ENCODE measurements around a stretch of chr14.

DNA sequence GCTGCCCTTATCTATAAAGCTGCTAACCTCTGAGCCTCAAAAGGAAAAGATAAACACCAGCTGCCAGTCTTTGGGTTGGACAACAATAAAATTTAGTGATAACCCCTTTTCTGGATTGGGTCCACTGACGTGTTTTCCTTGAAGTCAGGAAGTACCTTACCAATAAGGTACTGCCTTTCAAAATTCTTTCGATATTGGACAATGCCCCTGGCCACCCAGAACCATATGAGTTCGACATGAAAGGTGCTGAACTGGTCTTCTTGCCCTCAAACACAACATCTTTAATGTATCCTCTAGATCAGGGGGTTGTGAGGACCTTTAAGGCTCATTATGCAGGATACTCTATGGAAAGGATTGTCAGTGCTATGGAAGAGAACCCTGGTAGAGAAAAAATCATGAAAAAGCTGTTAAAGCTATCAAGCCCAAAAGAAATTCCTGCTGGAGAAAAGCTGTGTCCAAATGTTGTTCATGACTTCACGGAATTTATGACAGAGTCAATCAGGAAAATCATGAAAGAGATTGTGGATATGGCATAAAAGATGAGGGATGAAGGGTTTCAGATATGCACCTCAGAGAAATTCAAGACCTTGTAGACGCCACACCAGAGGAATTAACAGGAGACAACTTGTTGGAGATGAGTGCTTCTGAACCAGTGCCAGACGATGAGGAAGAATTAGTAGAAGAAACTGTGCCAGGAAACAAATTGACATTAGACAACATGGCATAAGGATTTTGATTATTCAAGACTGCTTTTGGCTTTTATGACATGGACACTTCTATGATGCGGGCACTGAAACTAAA is 129.2 kb downstream of the NUBPL start:
- RRBS, result no CpG with 5 or more reads among the region's 7 CpGs

DNA sequence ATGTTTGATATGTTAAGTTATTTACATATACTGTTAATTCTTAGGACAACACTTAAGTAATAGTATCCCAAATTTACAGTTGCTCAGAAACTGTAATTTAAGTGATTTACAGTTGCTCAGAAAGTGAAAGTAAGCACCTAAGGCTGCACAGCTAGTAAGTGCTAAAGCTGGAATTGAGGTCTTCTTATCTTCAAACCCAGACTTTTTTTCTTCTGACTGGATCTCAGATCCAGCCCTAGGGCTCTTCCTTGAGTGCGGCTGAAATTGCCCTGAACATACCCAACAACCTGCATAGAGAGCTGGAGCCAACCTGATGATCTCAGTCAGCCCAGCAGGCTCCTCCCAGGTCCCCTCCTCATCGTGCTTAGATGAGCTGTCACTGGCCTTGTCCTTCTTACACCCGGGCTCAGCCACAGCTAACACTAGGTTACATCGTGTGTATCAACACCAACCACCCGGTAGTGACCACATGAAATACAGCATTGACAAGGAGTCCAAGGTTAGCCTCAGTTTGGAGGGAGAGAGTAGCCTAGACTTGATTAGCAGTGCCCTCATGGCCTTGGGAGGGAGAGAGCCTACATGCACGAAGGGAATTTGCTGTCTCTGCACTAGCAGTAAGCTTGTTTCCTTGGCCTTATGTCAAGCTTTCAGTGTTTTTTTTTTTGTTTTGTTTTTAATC is 111.1 kb upstream of the ARHGAP5 start:
- RRBS, result 100% methylated on average over 2 of the region's 6 CpGs

DNA sequence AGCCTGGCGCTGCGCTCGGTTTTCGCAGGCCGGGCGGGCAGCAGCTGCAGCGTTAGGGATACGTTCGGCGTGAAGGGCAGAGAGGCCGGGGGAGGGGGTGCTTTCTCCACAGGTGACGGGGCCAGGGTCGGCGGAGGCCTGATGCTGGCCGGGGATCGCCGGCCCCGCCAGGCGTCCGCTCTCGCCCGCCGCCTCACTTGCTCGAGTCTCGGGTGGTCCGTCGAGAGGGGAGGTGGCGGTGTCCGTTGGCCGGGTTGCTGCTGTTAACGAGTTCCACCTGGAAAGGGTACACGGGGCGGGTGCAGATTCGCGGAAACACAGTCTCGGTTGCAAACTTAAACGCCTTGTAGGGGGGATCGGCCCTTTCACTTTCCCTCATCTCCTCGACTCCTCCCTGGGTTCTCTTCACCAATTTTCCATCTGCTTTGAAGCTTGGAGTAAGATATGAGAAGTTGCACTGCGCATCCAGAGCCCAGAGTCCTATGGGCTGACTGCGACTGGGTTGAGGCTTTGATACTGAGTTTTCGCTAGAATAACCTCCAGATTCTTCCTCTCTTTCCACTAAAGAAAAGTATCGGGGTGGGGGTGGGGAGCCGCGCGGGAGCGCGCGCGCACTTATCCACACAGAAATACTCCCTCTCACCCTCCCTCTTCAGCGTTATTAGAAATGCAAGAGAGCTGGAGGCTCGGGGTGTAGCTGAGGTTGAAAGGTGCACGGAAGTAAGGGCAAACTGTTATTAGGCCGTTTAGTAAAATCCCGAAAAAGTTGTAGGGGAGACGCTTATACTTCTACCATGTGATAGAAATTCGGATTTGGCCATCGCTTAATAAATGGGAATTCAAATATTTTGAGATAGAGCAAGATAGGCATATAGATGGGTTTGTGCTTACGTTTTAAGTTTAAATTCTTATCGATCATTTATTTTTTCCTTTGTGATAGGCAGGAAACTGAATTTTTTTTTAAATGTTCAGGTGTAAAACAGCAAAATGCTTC is 770 bp downstream of the ARHGAP5 start:
- RRBS, result 5% methylated on average over 27 of the region's 60 CpGs

DNA sequence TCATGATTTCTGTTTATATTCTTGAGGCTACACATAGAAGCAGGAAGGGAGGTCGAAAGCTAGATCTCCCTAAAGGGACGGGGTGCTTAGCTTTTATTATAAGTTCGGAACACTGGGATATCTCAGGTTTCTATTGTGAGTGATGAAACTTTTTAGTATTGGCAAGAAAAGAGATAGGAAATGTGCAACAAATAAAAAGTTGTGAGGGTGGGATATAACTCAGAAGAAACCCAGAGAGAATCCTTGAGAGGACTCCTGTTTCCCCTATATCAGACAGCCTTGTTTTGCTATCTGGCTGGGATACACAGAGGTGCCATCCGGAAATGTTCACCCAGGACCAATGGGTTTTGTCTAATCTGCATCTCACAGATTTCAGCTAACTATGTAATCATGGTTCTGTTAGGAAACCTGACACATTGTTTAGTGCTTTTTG is 245.0 kb downstream of the AKAP6 start:
- RRBS, result no CpG with 5 or more reads among the region's 4 CpGs

DNA sequence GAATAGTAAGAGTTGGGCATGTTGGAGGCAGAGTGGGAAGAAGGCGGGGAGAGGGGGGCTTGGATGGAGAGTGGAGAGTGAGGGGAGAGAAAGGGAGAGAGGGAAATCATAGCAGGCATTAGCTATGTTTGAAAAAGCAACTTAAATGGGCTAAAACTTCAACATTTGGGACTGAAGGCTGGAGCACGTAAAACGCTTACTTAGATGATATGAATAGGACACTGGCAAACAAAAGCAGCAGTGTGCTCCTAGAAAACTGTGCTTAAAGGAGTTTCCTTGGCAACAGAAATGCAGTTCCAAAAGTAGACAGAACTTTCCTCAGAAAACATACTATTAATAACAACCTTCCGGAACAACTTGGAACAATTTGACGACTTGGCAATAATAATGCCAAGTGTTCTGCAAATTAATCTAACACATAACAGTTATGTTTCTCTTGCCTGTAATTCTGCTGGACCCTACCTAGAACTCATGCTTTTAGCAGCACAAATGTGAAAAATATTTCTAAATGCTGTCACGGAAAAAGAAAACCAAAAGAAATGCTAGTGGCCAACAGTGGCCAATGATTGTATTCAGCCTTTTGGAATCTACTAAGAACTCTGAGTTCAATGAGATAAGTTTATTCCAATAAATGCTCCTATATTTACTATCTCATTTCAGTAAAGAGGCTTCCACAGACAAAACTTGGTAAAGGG is 235.4 kb upstream of the NPAS3 start:
- RRBS, result no CpG with 5 or more reads among the region's 6 CpGs

DNA sequence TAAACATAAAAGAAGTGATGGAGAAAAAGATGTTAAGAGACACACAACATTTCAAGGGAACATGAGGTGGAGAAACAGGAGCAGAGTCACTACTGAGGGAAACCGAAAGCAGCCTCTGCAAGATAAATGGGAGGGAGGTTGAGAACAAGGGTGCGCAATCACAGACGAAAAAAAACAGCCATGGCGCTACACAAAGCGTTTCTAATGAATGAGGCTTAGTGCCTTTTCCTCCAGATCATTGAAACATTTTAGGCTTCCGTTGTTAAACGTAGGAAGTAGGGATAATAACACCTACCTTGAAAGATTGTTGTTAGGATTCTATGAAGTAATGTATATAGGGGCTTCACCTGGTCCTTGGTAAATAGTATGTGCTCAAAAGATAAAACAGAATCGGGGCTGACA is 228.2 kb upstream of the NPAS3 start:
- RRBS, result no CpG with 5 or more reads among the region's 8 CpGs

DNA sequence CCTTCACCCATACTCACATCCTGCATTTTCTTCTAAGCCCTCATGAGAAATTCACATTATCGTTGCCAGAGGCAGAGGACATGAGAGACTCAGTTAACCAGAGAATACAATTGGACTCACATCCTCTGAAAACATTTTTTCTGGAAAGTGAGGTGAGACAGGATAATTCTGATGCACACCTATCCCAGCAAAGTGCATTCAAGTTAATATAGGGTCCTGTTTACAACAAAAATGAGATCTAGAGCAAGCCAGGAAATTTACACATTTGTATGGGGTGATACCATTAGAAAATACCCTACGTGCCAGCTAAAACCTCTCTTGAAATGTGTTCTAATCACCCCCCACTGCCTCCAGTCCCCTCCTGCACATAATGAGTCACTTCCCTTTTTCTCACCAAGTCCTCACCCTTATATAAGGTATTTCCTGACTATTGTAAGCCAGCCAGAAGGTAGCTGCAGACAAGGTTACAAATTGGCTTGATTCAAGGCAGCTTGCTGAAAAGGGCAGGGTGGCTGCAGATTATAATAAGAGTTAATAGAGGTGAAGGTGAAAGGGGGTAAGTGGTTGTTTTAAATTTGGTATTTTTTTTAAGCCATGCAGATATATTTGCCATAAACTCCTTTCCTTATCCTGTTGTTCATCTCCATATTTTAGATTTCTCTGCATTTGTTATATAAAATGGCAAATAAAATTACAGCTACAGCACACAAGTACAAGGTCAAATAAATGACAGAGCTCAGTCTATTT is 386.1 kb downstream of the EGLN3 start:
- RRBS, result no CpG with 5 or more reads among the region's 2 CpGs

- RRBS, result no CpG with 5 or more reads among the region's 2 CpGs
Observed at GRCh38 chr14:33766723-33767104, 184.2 kb downstream of the EGLN3 start.

GRCh38 chr14:33880831-33881039 is 70.1 kb downstream of the EGLN3 start:
- RRBS, result no CpG with 5 or more reads among the region's 3 CpGs

GRCh38 chr14:33940513-33941012 is 10.3 kb downstream of the EGLN3 start:
- RRBS, result no CpG with 5 or more reads among the region's 5 CpGs

DNA sequence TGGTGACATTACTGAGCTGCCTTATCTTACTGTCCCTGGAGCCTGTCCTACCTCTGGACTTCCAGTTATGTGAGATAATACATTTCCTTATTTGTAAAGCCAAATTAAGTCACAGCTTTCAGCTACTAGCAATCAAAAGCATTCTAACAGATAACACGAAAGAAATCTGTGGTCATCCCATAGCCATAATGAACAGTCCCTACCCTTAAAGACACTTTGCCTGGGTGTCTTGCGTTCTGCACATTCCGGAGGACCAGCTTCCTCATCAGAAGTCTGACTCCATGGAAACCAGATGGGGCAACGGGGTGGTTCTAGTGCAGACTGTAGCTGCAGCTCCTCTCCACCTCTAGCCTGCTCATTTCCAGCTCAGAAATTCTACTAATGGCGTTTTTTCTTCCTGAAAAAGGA is 7.9 kb upstream of the EGLN3 start:
- RRBS, result no CpG with 5 or more reads among the region's 5 CpGs

- RRBS, result no CpG with 5 or more reads among the region's 9 CpGs
Observed at GRCh38 chr14:34139689-34140217, 188.9 kb upstream of the EGLN3 start.

- RRBS, result no CpG with 5 or more reads among the region's 3 CpGs
Observed at GRCh38 chr14:34361388-34362266, 100.4 kb downstream of the SPTSSA start.

DNA sequence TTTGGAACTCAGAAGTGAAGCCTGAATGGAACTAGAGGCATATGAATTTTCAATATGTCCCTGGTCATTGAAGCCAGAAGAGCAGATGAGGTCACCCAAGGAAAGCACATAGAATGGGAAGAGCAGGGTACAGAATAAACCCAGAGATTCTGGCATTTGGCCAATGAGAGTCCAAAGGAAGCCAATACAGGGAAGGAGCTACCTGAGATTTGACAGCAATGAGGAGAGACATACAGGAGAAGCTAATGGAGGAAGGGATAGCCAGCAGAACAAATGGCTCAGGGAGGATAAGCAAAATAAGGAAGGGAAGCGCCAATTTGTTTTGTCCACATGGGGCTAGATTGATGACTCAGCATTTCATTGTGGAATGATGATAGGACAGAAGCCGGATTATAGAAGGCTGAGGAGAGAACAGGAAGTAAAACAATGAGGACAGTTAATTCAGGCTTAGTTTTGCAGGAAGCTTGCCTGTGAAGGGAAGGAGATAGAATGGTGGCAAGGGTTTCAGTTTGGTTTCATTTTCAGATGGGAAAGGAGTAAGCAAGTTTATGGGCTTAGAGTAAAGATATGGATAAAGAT is 3.1 kb upstream of the SPTSSA start:
- RRBS, result no CpG with 5 or more reads among the region's 2 CpGs

GRCh38 chr14:34857550-34858140 is 17.5 kb downstream of the BAZ1A start:
- RRBS, result no CpG with 5 or more reads among the region's 3 CpGs

- RRBS, result no CpG with 5 or more reads among the region's 4 CpGs
Observed at GRCh38 chr14:34930214-34930824, 52.5 kb upstream of the SRP54 start.

DNA sequence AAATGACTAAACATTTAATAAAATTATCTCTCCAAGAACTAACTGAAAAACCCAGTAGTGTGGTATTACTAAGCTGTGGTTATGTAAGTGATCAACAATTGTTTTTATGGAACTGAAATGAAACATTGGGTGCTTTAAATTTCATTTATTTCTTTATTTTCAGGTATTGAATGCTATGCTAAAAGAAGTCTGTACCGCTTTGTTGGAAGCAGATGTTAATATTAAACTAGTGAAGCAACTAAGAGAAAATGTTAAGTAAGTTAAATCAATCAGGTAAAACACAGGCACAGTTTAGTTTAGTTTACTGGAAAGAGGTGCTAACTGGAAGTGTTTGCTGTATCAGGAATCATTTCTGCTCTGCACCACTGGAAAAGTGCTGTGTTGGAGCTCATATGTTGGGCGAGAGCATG is 16.6 kb downstream of the SRP54 start:
- RRBS, result no CpG with 5 or more reads among the region's 2 CpGs

- RRBS, result no CpG with 5 or more reads among the region's 4 CpGs
Observed at GRCh38 chr14:35103161-35103916, 18.5 kb downstream of the PPP2R3C start.

DNA sequence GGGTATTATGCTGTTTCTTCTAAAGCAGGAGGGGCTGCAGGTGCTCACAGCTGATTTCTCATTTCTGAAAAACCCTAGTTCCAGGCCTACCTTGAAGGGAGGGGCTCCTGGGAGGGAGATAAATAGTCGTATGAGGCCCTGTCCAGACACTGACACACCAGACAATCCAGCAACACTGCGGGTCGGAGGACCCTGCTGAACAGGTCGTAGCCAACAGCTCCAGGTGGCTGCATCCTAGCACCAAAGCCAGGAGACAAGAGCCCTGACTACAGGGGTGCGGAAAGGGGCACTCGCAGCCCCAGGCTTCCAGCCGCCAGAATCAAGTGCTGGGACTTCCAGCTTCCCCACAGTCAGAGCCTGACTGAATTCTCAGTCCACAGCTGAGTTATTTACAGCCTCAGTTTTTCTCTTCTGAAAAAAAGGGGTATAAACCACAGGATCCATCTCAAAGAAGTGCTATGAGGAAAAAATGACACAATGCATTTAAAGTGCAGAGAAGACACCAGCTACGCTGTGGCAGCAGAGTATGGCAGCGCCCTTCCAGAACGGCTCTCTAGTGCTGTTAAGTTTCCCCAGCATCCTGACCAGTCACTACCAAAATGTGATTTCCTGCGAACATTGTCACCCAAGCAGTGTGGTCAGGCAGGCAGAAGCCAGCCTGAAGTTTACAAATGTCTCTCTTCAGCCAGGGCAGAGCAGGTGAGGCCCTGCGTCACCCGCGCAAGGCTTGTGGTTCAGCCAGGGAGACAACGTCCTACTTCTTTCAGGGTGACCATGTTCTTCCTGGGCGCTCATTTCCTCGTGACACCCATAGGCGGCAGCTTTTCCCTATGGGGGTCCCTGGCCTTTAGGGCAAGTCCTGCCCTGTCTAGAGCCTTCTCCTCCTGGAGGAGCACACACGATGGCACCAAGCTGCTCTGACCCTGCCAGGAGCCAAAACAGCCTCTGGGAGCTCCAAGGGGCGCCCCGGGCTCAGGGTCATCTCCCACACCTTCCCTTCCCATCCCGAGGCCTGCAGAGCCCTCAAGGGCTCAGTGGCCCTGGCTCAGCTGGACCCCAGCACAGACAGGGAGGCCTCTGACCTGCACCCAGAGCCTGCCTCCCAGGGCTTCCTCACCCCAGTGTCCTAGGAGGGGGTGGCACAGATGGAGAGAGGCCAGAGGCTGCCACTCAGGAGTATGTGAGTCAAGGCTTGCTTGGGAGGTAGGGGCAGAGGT is 41.6 kb downstream of the PSMA6 start:
- RRBS, result no CpG with 5 or more reads among the region's 22 CpGs